Left cardiac atrium (tissue), 1 donor: ENCODE results near the genes PSMD13 and DRD4.

GRCh38 chr11:236705-237157, at the start of gene PSMD13:
PSMD13 (plus strand) TSS chr11:236976.
- PRO-cap, result bidirectional peak, plus-strand start at chr11:236980, minus-strand start at chr11:236926

GRCh38 chr11:248975-249700, 12.4 kb downstream of the PSMD13 start:
- PRO-cap, result no peak

DNA sequence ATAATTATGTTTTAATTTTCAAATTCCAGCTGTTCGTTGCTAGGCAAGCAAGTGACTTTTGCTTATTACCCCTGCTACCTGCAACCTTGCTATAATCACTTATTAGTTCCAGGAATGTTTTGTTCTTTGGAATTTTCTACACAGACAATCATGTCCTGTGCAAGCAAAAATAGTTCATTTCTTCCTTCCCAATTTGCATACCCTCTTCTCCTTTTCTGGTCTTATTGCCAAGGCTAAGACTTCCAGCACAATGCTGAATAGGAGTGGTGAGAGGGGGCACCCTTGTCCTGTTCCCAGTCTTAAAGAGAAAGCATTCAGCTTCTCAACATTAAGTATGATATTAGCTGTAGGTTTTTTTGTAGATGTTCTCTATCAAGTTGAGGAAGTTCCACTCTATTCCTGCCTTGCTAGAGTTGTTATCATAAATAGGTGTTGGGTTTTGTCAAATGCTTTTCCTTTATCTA, 3.4 kb upstream of the NLRP6 start:
- PRO-cap, result no peak

DNA sequence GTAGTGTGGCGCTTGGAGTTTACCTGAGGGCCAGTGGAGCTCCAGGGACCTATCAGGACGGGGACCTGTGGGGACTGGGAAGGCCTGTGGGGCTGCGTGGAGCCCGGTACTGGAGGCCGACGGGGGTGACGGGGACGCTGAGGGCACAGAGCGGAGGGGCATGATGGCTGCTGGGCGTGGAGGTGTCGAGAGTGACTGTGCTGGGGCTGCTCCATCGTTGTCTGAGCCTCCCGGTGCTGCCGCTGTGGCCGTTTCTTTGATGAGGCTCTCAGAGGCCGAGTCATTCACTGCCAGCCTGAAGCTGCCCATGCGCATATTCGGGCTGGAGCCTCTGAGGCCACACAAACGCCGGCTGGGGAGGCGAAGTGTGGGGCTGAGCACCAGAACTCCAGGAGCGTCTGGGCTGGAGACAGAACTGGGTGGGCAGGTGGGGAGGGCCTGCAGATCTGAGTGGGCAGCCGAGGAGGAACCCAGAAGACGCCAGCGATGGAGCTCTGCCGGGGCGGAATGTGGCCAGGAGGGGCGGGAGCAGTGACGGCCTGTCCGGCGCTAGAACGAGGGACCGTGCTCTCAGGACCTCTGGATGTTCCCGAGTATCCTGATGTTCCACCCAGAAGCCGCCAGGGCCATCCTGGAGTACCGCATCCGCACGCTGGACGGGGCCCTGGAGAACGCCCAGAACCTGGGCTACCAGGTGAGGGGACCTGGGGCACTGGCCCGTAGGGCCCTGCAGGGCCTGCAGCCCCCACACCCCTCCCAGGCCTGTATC, 2.7 kb downstream of the PGGHG start:
- PRO-cap, result no peak

DNA sequence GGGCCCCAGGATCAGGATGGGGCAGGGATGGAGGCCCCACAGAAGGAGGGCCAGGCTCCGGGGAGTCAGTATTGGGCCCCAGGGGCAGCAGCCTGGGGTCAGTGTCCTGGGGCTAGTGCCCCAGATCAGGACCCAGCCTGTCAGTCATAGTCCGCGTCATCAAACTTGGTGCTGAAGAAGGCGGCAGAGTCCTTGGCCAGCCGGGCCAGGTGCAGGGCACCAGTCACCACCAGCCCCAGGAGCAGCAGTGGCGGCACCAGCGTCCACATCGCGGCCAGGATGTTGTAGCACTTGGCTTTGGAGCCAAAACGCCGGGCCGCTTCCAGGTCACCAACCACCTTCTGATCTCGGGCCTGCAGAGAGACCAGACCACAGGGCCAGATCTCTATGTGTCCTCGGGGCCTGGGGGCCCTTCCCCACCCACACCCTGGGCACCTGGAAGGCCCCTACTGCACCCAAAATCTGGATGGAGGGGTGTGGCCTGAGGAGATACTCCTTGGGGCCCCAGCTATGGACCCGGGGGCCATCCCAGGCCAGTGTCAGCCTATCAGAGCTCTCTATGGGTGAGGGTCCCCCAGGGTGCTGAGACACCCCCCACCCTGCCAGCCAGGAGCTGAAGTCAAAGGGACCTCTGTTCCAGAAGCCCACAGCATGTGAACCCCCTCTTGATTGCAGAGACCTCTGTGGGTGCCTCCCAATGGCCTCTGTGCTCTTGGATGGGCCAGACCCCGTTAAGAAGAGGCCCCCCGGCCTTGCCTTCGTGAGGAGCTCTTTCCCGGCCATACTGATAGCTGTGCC, 766 bp downstream of the IFITM5 start:
- PRO-cap, result no peak

GRCh38 chr11:310012-310544, 2.5 kb downstream of the IFITM2 start:
- PRO-cap, result no peak

- PRO-cap, result no peak
These were observed 3.6 kb upstream of the IFITM3 start for GRCh38 chr11:324131-324754.

- PRO-cap, result no peak
These were observed 6.7 kb upstream of the IFITM3 start for GRCh38 chr11:326948-328153.

DNA sequence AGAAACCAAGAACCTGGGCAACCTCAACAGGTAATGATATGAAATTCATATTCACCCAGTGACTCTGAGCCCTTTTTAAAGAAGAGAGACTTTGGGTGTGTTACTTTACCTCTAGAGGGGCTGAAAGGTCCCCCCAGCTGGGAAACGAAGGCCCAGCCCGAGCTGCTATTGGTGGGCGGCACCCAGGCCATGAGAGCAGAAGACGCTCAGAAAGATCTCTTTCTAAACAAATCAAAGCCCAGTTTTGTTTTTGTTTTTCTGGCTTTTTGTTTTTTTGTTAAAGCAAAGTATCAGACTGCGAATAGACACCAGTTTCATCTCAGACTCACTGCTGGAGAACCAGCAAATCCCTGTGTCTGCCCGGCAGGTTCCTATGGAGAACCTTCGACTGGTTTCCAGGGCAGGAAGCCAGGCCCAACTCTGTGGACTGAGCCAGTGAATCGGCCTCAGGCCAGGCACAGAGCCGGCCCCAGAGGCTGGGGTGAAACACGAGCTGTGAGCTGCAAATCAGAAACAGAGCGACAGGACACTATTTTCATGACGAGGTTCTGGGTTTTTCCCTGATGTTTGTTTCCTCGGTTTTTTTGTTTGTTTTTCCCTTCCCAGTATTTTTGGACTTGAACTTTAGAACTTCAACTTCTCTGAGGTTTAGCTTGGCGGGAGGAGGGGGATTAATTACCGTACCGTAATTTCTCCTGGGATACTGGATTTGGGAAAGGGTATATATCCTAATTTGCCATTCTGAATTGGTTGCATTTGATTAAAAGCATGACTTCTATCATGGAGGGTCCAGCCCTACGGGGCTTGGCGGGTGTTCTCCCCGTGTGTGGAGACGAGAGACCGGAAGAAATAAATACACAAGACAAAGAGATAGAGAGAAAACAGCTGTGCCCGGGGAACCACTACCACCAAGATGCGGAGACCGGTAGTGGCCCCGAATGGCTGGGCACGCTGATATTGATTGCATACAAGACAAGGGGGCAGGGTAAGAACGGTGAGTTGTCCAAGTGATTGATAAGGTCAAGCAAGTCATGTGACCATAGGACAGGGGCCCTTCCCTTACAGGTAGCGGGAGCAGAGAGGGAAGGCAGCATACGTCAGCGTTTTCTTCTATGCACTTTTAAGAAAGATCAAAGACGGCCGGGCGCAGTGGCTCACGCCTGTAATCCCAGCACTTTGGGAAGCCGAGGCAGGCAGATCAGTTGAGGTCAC, 15.8 kb upstream of the B4GALNT4 start:
- PRO-cap, result bidirectional peak, plus-strand start at position 449 of the sequence, minus-strand start at position 422 of the sequence

DNA sequence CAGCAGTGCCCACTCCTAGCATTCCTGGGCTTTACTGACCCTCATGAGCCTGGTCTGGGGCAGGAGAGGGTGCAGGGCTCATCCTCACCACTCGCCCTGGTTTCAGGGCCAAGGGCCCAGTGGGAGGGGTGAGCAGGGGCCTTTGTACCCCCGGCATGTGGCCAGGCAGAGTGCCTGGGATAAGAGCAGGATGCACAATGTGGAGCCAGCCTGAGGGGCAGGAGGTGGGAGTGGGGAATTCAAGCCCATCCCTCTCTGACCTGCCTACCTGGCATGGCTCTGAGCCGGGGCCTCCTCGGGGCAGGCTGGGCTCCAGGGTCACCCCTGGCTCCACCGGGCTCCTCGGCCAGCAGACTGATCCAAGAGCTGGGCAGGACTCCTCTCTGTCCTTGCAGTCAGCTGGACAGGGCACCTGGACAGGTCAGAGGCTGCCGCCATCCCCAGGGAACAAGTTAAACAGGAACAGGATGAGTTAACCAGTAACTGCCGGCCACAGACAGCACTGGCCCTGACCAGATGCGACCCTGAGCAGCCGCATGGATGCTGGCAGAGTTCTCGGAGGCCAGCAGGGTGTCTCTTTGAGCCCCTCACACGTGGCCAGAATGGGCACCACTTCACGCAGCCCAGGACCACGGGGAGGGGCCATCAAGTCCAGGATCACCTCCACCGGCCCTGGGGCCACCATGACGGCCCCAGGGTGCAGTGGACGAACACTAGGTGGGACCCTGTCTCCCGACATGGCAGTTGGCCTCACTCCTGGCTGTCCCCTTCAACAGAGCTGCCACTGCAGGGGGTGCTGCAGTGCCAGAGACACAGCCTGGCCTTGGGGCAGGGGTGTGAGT, 5.0 kb downstream of the SIGIRR start:
- PRO-cap, result no peak

DNA sequence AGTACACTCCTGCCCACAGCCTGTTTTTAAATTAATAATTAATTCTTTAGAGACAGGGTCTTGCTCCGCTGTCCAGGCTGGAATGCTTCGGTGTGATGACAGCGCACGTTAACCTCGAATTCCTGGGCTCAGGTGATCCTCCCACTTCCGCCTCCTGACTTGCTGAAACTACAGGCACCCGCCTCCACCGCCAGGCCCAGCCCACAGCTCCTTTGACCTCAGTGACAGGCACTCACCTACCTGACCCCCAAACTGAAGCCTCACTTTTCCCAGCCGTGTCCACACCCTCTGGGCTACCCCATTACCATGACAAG, 852 bp downstream of the LMNTD2 start:
- PRO-cap, result no peak

- PRO-cap, result no peak
These were observed 18.5 kb downstream of the IRF7 start for GRCh38 chr11:597279-597630.

- PRO-cap, result no peak
These were observed 4.6 kb downstream of the IRF7 start for GRCh38 chr11:611063-611543.

- PRO-cap, result no peak
These were observed at the start of gene DRD4 for GRCh38 chr11:636623-637408. DRD4 (plus strand) TSS chr11:637269.

DNA sequence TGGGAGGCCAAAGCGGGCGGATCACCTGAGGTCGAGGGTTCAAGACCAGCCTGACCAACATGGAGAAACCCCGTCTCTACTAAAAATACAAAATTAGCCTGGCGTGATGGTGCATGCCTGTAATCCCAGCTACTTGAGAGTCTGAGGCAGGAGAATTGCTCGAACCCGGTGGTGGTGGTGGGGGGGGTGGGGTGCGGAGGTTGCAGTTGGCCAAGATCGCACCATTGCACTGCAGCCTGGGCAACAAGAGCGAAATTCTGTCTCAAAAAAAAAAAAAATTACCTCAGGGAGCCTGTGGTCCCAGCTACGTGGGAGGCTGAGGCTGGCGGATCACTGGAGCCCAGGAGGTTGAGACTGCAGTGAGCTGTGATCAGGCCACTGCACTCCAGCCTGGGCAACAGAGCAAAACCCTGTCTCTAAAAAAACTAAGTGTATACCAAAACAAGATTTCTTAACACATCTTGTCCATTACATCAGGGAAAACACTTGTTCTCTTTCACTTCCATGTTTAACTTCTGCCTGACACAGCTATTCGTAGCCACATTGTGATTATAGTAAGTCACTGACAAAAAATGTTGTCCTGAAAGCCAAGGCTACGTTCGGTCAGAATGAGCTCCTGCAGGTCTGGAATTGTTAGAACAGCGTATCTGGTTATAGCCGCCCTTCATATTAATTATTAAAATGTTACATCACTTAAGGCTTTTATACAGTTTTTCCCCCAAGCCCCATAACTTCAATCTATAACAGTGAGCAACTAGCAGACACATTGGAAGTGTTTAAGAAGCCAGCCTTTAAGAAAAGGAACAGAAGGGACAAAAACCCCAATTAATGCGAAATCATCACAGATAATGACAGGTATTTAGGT, 1.5 kb downstream of the TMEM80 start:
- PRO-cap, result no peak

DNA sequence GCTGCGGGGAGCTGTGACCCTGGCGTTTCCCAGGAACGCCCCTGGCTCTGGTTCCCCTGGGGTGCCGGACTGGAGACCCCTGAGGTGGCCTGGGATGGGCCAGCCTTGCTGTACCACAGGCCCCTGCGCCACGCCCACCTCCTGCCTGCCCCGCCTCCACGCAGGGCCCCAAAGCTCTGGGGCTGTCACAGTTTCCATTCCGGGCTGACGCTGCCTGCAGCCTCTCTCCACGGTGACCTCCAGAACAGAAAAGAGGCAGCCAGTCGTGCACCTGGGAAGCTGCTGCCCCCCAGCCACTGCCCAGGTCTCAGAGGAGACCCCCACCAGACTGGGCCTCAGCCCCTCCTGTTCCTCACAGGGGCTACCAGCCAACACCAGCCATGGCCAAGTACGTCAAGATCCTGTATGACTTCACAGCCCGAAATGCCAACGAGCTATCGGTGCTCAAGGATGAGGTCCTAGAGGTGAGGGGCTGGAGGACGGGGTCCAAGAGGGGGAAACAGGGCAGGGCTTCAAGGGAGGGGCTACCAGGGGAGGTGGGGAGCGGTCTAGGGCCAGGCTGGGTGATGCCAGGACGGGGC, 18.4 kb downstream of the EPS8L2 start:
- PRO-cap, result no peak

DNA sequence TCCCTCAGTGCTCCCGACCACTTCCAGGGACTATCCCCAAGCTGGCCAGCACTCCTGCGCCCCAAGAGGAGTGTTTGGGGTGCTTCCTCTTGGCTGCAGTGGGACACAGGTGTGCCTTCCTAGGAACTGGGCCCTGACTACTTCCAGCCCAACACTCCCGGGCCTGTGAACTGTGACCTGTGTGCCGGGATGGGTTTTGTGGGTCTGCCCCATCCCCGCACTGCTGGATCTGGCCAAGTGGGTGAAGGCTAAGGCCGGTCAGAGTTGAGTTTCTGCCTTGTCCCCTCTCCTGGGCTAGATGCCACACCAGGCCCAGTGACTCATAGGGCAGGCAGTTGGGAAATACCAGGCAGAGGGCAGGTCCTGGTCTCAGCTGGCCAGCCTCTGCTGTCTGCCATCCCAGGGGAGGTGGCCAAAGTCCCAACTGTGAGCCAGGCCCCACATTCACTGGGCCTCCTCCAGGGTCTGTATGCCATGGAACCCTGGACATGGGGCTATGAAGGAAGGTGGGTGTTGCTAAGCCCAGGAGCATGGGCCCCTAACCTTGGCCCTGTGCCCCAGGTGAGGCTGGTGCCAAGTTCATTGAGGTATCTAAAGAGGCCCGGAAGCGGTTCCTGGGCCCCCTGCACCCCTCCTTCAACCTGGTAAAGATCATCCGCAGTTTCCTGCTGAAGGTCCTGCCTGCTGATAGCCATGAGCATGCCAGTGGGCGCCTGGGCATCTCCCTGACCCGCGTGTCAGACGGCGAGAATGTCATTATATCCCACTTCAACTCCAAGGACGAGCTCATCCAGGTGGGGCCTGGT, 2.6 kb downstream of the PNPLA2 start:
- PRO-cap, result bidirectional peak, plus-strand start at position 415 of the sequence, minus-strand start at position 300 of the sequence

- PRO-cap, result no peak
These were observed 2.1 kb downstream of the CRACR2B start for GRCh38 chr11:829886-830130.

DNA sequence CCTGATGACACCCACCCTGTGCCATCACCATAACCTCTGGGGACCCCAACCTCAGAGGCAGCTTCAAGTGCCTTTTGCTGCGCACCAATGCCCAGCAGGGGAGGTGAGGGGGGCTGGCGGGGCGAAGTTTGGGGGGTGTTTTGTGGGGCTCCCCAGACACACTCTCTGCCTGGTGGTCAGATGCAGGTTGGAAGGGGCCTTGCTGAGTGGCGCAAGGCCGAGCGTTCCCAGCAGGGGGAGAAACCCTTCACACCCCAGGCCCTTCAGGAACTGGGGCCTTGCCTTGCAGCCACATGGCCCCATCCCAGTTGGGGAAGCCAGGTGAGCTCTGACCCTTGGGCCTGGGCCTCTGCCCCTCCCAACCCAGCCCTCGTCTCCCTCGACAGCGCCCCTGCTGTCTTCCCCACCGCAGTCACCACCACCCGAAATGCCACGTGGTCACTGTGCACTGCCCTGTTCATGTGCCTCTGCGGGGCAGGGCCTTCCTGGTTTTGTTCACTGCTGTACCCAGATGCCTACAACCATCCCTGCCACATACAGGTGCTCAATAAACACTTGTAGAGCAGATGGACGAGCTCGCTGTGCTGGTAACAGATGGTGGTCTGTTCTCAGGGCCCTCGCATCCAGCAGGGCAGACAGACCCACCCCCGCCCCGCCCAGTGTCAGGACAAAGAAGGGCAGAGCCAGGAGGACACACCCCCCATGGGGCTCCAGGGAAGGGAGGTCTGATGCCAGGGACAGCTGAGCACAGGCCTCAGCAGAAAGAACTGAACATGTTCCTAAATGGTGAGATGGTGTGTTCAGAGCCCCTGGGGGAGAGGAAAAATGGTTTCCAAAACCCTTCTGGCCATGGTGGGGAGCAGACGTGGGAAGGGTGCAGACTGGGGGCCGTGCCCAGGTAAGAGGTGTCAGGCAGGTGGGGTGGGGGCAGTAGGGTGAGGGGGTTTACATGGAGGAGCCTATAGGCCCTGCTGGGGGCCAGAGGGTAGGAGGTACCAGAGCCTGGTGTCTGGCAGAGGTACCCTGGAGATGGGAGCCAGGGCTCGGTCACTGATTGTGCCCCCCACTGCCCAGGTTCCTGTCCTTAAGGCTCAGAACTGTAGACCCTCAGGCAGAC, 3.7 kb downstream of the POLR2L start:
- PRO-cap, result no peak

DNA sequence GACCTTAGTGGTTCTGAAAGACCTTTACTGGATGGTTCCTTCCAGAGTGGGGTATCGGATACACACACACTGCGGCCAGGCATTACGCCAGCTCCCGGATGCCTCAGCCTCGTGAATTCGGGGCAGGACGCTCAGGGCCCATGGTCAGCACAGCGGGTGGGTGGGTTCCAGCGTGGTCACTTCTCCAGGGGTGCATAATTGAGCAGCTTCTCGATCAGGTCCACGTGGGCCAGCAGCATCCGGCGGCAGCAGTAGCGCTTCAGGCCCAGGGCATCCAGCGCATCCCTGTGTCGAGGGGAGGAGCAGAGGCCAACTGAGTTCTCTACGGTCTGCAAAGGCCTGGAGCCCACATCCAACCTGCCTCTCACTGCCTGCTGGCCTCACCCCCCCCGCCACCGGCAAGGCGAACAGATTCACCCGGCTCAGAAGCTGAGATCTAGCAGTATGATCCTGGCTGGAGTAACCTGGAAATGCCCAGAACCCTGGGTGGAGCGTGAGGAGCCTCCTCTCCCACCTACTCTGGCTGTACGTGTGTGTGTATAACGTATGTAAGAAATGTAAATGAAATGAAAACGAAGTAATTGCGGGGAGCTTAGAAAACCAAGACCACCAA, 2.0 kb downstream of the POLR2L start:
- PRO-cap, result no peak